AG04450 (cell line): Measurements from ENCODE around the gene ADGRE2.

DNA sequence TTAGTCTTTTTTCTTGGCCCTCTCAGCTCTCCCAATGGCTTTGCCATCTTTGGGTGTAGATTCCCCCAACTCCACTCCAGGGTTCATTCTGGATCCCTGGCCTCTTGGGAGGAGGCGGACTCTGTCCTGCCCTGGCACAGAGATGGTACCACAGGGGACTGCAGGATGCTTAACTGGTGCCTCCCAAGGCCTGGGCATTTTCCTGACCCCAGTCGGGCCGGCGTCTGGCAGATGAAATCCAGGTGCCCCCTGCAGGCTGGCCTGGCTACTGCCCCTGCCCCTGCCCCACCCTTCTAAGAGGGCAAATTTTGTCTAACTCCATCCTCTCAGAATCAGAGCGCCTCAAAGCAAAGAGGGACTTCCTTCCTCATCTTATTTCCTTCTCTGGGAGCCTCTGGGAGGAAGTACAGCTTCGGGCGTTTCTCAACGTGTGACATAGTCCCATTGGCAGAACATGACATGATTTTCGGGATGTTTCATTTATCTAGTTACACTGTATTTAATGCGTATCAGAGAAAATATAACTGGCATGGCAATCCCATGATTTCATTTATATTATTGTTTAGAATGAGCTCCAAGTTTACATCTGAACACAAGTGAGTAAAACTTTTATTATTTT, 2.7 kb downstream of the PRKACA start:
- CAGE, long polyA plus RNA = no peak
- RRBS = no CpG with 5 or more reads among the region's 10 CpGs

GRCh38 chr19:14127003-14127564, 9.3 kb downstream of the ASF1B start:
- CAGE, long polyA plus RNA = no peak
- RRBS = 91% methylated on average over 4 of the region's 10 CpGs

- CAGE, long polyA plus RNA = no peak
- RRBS = under 1% methylated on average over 10 of the region's 37 CpGs
These were observed 995 bp upstream of the ASF1B start for GRCh38 chr19:14137351-14137816.

DNA sequence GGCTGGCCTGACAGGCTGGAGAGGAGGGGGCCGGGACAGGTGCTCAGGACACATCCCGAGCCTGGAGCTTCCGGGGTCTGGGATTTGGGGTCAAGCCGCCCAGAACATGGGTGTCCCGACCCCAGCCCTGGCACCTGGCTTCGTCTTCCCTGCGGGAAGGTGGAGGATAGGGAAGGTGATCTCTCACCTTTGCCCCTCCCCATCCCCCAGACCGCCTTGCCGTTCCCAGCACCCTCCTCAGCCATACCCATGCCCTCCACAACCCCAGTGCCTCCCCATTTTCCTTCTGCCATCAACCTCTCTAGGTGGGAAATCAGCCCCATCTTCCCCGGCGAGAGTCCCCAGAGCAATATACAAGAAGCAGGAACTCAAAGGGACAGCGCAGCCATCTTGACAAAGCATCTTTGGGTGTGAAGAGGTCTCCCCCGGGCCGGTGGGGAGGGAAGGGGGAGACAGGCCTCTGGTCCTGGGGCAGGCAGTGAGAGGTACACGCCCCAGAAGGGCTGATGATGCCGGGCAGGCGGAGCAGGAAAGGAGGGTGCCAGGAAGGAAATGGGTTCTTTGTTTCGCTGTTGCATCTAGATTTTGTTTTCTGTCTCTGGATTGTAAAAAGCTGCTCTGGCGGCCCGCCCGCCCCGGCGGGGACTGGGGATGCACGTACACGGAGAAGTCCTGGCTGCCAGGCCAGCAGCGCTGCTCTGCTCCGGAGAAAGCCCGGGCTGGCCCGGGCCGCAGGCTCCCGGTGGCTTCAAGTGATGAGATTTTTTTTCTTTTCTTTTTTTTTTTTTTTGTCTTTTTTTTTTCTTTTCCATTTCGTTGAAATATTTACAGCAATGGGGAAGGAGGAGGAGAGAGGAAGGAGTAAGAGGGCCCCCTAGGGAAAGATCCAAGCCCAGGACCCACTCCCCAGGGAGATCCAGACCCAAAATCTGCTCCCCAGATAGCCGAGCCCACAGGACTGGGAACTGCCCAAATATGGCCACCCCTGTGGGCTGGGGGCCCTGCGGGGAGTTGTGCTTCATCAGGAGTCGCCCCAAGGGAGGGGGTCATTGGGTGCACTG, 13.1 kb upstream of the ASF1B start:
- CAGE, long polyA plus RNA = no peak
- RRBS = 32% methylated on average over 10 of the region's 35 CpGs

GRCh38 chr19:14159966-14160921, 23.9 kb upstream of the ASF1B start:
- CAGE, long polyA plus RNA = no peak
- RRBS = 75% methylated on average over 13 of the region's 33 CpGs

DNA sequence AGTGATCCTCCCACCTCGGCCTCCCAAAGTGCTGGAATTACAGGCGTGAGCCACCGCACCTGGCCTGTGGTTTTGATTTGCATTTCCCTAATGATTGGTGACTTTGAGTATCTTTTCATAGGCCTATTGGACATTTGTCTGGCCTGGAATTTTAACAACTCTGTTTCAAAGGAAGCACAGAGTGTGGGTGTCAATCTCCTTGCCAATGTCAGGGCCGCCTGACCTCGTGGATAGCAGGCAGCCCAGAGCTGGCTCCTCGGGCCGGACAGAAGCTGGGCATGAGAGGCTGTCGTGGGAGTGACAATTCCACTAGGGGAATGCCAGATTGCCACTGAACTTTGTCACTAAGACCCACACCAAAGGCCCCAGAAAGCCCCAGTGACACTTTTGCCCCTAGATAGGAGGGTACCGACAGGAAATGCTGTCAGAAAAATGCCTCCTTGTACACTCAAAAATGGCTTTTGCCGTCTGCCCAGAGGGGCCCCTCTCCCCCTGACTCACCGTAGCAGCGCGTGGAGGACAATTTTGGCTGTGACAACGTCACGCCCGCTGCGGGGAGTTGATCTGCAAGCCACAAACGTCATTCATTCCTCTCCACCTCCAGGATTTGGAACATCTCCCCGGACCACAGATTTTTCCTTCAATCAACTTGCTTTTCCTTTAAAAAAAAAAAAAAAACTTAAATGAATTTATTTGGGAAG, 11.7 kb upstream of the ADGRE5 start:
- CAGE, long polyA plus RNA = no peak
- RRBS = no CpG with 5 or more reads among the region's 19 CpGs

DNA sequence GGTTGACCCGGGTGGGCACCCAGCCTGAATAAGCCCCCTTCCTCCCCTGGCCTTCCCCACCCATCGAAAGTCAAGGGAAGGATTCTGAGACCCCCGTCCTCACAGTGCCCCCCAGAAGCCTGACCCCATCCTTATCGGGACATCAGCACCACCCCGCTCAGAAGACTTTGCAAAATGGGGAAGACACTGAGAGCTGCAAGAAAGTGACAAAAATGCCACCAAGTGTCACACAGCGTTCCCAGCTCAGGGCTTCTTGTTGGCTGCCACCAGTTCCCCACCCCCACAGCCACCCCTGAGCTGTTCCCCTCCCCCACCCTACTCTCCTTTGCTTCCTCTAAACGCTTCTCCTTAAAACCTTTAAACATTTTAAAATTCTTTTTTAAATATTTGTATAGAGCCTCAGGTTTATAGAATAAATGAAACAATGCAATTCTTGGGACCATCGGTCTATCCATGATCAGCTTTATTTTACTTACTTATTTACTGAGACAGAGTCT, 8.8 kb upstream of the ADGRE5 start:
- CAGE, long polyA plus RNA = no peak
- RRBS = no CpG with 5 or more reads among the region's 8 CpGs

- CAGE, long polyA plus RNA = no peak
- RRBS = no CpG with 5 or more reads among the region's 13 CpGs
These were observed 3.4 kb upstream of the ADGRE5 start for GRCh38 chr19:14377783-14378314.

- CAGE, long polyA plus RNA = no peak
- RRBS = no CpG with 5 or more reads among the region's 13 CpGs
These were observed 842 bp downstream of the ADGRE5 start for GRCh38 chr19:14381964-14382607.

DNA sequence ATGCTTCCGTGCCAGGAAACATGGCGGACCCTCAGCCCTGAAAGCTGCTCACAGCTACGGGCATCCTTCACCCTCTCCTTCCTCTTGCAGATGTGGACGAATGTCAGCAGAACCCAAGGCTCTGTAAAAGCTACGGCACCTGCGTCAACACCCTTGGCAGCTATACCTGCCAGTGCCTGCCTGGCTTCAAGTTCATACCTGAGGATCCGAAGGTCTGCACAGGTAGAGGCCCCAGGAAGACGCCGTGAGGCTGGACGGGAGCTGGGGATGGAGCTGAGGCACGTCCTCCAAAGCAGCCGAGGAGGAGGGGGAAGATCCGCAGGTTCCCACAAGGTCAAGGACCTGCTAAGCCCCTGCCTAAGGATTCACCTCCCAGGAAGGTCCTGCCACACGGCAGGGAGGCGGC, 15.0 kb downstream of the ADGRE5 start:
- CAGE, long polyA plus RNA = no peak
- RRBS = no CpG with 5 or more reads among the region's 15 CpGs

- CAGE, long polyA plus RNA = no peak
- RRBS = no CpG with 5 or more reads among the region's 19 CpGs
These were observed 15.7 kb downstream of the ADGRE5 start for GRCh38 chr19:14396836-14397415.

- CAGE, long polyA plus RNA = no peak
- RRBS = 19% methylated on average over 16 of the region's 82 CpGs
These were observed 2.8 kb downstream of the PTGER1 start for GRCh38 chr19:14472033-14473102.

DNA sequence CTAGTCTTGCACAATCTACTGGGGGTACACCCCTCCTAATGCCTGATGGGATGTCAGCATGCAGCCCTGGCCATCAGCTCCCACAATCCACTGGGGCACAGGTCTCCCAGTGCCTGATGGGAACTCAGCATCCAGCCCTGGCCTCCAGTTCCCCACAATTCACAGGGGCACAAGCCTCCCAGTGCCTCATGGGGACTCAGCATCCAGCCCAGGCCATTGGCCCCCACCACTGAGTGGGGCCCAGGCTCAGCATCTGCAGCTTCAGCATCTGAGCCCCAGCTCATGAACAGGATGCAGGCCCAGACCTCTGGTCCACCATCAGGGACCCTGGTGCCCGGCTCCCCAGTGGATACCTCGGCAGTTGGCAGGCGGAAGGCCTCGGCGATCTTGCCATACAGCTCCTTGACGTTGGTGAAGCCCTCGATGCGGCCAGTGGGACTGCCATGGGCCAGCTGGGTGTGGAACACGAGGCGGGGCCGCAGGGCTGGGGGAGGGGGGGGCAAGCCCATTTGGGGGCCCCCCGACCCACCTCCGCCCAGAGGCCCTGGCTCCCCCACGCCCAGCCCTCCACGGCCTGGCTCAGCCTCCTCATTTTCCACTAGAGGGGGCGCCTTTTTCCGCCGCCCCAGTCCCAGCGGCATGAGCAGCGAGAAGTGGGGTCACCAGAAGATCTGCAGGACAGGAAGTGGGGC, 7.3 kb upstream of the PTGER1 start:
- CAGE, long polyA plus RNA = no peak
- RRBS = no CpG with 5 or more reads among the region's 20 CpGs

DNA sequence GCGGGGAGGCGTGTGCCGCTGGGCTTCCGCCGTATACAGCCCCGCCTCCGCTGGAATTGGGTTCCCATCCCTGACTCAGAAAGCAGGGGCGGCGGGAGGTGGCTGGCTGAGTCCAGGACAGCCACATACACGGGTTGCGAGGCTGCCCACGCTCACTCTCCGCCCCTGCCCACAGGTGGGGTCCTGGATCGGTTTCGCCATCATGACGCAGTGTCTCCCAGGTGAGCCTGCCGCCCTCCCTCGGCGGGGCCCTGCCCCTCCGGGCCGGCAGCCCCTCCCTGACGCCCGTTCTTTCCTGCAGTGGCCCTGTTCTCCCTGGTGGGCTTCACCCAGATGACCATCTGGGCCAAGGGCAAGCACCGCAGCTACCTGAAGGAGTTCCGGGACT, 6.4 kb downstream of the NDUFB7 start:
- CAGE, long polyA plus RNA = no peak
- RRBS = no CpG with 5 or more reads among the region's 25 CpGs

DNA sequence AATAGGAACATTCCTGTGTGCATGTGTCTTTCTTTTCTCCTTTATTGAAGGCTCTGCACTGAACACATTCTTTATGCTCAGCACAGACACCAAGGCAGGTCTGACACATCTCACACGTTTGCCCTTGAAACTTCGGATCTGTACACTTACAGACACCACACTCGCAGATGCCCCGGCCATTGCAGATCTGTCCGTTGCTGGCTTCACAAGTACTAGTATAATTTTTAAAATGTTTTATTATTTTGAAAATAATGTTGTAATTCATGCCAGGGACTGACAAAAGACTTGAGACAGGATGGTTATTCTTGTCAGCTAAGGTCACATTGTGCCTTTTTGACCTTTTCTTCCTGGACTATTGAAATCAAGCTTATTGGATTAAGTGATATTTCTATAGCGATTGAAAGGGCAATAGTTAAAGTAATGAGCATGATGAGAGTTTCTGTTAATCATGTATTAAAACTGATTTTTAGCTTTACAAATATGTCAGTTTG, 39.2 kb downstream of the CLEC17A start:
- CAGE, long polyA plus RNA = no peak
- RRBS = no CpG with 5 or more reads among the region's 6 CpGs

GRCh38 chr19:14778350-14778869, at the start of gene ADGRE2:
Gene ADGRE2, minus strand, starts transcription at chr19:14778560.
- CAGE, long polyA plus RNA = no peak
- RRBS = no CpG with 5 or more reads among the region's 7 CpGs

DNA sequence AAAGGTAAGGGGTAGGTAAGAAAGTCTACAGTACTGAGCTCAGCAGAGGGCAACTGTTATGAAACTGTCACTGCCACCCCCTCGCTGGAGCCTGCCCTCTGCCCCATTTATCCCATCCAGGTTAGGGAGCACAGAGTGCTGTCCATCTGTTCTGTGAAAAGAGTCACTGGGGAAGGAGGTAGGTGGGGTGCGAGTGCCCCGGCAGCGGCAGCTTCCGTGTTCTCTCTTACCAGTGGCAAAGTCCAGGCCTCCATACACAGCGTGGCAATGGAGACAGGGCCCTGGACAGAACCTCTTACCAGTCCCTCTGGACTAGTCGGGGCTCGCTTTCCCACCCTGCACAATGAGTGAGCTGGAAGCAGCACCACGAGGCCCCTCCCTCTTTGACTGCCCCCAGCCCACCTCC, 1.1 kb downstream of the ILVBL start:
- CAGE, long polyA plus RNA = no peak
- RRBS = no CpG with 5 or more reads among the region's 9 CpGs

DNA sequence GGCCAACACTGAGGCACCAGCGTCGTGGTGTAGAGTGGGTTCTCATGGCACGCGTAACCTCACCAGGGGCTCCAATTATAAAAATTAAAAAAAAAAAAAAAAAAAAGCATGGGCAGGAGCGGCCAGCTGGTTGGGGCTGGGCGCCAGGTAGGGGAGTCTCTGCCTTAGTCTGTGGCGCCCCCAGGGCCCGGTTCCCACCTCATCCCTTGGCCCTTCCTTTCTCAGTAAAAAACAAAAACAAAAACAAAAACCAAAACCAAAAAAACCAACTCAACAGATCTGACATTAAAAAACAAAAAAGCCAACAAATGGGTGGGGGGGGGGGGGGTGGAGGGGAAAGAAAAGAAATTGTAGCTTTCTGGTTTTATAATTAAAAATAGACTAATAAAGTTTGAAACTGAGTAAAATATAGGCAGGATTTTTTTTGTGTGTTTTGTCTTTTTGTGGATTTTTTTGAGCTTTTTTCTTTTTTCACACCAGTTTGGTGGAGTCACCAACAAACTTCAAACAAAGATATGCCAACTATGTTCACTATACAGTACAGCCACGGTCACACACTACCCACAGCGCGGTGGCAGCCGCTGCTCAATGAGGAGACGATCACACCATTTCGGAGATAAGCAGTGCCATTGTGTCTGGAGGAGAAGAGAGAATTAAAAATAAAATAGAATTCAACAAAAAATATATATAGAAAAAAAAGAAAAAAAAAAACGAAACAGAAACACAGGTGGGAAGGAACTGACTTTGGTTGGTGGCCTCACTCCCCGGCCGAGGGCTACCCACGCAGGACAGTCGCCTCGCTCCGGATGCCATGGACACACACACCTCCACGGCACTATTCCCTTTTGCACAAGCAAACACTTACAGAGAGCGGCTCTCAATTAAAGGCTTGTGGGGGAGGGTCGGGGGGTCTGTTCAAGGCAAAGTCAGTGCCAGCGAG, 5.0 kb upstream of the EPHX3 start:
- CAGE, long polyA plus RNA = no peak
- RRBS = 97% methylated on average over 5 of the region's 25 CpGs

GRCh38 chr19:15265209-15265780, 33.0 kb upstream of the EPHX3 start:
- CAGE, long polyA plus RNA = no peak
- RRBS = no CpG with 5 or more reads among the region's 25 CpGs

- CAGE, long polyA plus RNA = no peak
- RRBS = no CpG with 5 or more reads among the region's 10 CpGs
These were observed 44.2 kb upstream of the EPHX3 start for GRCh38 chr19:15276237-15276994.